Gastrocnemius medialis (tissue), 3 donors: ENCODE measurements around a stretch of chr5.

- PRO-cap: no peak
- RAMPAGE, long total RNA, 3 experiments: no peak in any of the 3 experiments
These were observed 66.7 kb downstream of the SERINC5 start for GRCh38 chr5:80189124-80189640.

- PRO-cap: no peak
- RAMPAGE, long total RNA, 3 experiments: no peak in any of the 3 experiments
These were observed 64.9 kb downstream of the SERINC5 start for GRCh38 chr5:80190830-80191480.

GRCh38 chr5:80204769-80205393, 51.0 kb downstream of the SERINC5 start:
- PRO-cap: no peak
- RAMPAGE, long total RNA, 3 experiments: no peak in any of the 3 experiments

- PRO-cap: no peak
- RAMPAGE, long total RNA, 3 experiments: no peak in any of the 3 experiments
These were observed 362 bp downstream of the SERINC5 start for GRCh38 chr5:80255442-80255929.

- PRO-cap: no peak
- RAMPAGE, long total RNA, 3 experiments: no peak in any of the 3 experiments
These were observed 7.7 kb upstream of the MSH3 start for GRCh38 chr5:80646670-80647192.

DNA sequence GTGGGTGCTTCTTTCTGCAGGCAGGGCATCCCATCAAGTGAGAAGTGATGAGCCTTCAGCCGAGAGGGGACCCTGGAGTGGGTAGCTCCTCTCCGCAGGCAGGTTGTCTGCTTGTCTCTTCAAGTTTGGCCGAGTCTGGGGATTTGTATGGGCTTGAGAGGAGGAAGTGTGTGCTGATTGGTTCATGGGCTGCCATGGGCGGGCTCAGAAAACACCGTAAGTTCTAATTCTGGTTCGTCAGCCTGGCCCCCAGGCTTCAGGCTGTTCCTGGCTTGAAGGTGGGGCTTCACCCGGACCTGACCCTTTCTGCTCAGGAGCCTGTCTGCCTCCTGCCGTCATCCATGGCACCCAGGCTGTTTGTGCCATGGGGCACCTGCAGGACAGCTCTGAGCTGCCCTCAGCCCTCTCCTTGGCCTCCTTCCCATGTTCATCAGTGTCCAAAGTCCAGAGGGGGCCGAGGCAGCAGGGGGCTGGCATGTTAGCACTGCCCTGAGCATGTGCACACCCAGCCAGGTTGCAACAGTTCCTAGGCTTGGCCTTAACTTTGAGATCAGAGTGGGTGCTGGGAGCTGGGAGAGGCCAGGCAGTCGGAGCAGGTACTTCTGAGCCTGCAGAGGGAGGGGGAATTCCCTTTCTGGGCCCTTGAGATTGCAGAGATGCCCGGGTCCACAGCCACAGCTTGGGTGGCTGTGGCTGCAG, 13.4 kb upstream of the DHFR start:
- PRO-cap: no peak
- RAMPAGE, long total RNA, 3 experiments: no peak in any of the 3 experiments

DNA sequence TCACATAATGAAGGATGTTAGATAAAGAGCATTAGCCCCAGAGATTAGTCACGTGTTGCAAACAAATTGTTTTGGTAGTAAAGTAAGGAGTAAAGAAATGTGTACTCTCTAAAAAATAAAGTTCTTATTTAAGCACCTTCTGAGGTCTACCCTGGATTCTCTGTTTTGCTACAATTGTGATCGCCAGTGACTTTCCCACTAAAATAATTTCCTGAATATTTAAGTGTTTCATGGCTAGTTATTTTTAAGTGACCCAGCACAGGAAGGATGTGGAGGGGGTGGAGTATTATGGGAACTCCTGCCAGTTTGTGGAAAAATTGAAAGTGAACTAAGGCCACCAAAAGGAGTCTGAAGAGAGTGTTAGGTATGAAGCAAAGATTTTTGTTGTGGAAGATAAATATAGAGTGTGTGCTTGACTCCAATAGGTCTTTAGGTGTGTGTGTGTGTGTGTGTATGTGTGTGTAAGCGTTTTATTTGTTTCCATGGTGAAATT, 25.4 kb downstream of the RASGRF2 start:
- PRO-cap: bidirectional peak, plus-strand start at position 340 of the sequence, minus-strand start at position 167 of the sequence
- RAMPAGE, long total RNA, 3 experiments: no peak in any of the 3 experiments

DNA sequence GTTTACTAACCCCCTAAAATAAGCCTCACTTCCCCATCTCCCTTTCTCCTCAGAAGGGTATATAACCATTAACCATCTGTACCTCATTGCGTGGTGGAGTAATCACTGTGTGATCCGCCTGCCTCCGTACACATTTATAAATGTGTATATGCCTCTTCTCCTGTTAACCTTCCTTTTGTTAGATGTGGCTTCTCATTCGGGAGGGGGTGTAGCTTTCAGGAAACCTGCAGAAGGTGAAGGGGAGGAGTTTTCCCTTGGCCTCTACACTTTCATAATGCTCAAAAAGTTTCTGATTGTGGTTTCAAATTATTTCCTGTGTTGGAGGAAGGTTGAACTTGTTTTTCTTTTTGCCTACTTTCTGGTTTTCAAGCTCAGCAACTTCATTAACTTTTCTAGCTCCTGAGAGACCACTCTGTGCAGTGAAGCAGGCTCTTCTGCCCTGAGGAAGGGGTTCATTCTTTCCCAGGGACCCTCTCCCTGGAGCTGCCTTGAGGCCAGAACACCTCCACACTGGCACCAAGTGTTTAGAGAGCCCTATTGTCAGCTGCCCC, 46.9 kb downstream of the RASGRF2 start:
- PRO-cap: no peak
- RAMPAGE, long total RNA, 3 experiments: no peak in any of the 3 experiments

GRCh38 chr5:81234062-81234643, 1.0 kb downstream of the CKMT2 start:
- PRO-cap: bidirectional peak, plus-strand start at chr5:81234322, minus-strand start at chr5:81234294; unidirectional peak, minus-strand start at chr5:81234480
- RAMPAGE, long total RNA, 3 experiments: no peak in any of the 3 experiments

DNA sequence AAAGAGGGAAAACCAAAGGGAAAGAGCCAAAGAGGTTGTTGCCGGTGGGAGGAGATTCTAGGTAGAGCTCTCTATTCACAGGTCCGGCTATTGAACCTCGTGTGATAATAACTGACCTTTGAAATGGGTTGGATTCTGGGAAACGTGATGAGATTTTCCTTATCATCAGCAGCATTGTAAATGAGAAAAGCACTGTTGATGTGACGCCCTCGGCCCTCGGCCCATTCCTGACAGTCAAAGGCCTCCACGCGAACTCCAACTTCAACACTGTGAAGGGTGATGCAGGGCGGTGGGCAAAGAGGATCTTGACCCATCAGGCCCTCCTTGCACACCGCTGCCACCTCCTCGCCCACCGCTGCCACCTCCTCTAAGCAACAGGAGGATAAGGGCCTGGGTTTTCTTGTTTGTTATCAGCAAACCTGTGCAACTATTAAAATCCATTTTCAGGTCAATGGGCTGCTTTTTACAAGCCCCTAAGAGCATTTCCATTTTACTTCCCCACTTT, 43.4 kb downstream of the ZCCHC9 start:
- PRO-cap: no peak
- RAMPAGE, long total RNA, 3 experiments: no peak in any of the 3 experiments

DNA sequence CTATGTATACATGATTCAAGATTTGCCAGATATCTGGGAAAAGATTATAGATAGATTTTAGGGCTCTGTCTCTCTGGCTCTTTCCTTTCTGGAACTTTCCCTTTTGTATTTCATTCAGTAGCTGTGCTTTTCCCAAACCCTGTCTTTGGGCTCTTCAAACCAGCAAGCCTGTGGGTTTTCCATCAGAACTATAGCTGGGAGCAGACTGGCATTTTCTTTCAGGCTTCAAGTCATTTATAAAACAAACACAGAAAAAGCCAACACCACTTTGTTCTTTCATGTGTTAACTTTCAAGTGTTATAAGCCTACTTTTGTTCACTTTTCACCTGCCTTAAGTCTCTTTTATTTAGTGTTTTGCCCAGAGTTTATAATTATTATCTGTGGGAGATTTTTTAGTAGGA, 2.8 kb downstream of the ACOT12 start:
- PRO-cap: no peak
- RAMPAGE, long total RNA, 3 experiments: no peak in any of the 3 experiments

GRCh38 chr5:81424667-81425104, 30.8 kb upstream of the ACOT12 start:
- PRO-cap: no peak
- RAMPAGE, long total RNA, 3 experiments: no peak in any of the 3 experiments

- PRO-cap: no peak
- RAMPAGE, long total RNA, 3 experiments: no peak in any of the 3 experiments
These were observed 51.4 kb downstream of the SSBP2 start for GRCh38 chr5:81699591-81699895.

- PRO-cap: no peak
- RAMPAGE, long total RNA, 3 experiments: no peak in any of the 3 experiments
These were observed 24.2 kb downstream of the SSBP2 start for GRCh38 chr5:81726651-81727126.

DNA sequence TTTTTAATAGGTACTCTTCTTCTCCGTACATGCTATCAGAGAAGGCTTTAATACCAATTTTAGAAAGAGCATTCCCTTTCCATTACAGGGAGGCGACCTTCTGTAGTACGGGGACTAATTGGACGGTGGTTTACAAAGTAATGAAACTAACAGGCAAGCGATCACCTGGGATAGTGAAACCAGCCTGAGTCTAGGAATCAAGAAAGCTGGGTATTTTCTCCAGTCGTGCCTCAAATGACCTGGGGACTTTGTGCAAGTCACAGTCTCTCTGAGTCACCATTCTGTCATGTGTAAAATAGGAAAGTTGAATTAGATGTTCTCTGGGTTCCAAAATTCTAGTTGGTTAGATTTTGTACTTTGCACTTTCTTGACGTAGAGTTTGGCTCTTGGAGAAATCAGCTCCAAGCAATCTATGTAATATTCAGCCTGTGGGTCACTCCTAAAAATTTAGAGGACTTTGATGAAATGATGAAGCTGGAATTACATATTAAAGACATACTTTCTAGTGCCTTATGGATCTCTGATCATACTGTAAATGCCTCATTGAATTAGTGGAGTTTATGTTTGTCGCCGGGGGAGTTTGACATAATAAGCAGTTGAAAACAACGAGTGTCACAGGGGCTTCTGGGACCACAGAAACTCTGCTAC, 22.8 kb upstream of the SSBP2 start:
- PRO-cap: no peak
- RAMPAGE, long total RNA, 3 experiments: no peak in any of the 3 experiments

DNA sequence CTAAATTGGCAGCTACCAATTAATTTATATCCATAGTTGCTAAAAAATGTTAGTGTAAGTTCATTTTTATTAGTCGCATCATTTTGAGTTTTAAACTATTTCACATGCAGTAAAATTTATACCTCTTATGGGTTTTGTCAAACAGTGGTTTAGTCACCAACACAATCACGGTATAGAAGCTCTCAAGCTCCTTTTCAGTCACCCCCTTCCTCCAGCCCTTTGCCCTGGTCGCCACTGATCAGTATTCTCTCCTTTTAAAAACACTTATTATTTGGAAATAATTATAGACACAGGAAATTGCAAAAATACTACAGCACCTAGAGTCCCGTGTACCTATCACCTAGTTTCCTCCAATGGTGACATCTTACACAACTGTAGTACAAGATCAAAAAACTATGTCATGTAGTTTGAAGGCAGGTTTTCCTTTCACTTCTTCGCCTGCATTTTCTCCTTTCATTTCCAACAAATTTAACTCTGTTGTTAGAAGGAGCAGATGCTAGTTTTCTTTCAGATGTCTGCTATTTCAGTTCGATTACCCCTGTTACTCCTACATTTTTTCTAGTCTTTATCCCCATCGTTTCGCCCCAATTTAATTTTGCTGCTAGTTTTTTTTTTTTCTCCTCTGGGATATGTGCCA, 745 bp upstream of the ATG10 start:
- PRO-cap: no peak
- RAMPAGE, long total RNA, 3 experiments: no peak in any of the 3 experiments

DNA sequence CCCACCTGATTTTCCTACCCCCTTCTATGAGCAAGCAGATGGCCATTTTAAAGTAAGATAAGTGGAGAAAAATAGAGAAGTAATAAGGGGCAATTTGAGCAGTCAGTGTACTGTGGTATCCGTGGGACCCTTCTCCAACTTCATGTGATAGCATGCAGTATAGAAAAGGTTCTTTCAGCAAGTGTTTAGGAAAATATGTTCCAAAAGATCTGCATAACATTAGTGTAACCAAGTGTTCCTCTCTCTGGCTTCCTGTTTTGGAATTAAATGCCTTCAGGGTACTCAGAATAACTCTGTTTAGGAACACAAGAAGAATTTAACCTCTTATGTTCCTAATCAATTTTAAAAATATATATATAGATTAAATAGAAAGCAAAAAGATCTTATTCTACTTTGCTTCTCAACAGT, 135.0 kb downstream of the ATG10 start:
- PRO-cap: no peak
- RAMPAGE, long total RNA, 3 experiments: no peak in any of the 3 experiments

DNA sequence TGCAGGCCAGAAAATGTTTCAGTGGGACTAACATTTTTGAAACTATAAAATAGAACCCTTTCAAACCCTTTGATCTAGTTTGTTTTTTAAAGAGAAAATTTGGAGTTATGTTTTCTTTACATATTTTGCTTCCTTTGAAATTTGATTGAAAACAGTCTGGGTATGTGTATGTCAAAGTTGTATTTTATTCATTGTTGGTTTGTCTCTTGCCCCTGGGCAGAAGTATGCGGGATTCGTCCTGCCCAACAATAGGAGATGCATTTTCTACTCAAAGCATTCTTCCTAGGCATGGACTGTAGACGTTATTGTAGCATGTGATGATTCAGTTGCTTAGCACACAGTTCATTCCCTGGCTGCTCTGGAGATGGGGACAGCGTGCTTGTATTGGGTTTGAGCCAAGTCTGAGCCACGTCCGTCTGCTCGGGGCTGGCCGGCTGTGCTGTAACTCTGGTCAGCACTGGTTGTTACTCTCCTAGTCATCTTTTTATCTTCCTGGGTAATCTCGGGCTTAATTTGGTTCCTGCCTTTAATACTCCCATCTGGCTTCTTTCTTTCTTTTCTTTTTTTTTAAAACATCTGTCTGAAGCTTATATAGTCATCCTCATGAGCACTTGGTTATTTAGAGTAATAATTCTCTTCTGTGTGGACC, 118.6 kb upstream of the RPS23 start:
- PRO-cap: no peak
- RAMPAGE, long total RNA, 3 experiments: no peak in any of the 3 experiments

- PRO-cap: bidirectional peak, plus-strand start at chr5:83473127, minus-strand start at chr5:83473046
- RAMPAGE, long total RNA, 3 experiments: no peak in any of the 3 experiments
These were observed 1.1 kb downstream of the VCAN start for GRCh38 chr5:83472375-83473370.

- PRO-cap: bidirectional peak, plus-strand start at chr5:83474651, minus-strand start at chr5:83474627
- RAMPAGE, long total RNA, 3 experiments: no peak in any of the 3 experiments
These were observed 2.8 kb downstream of the VCAN start for GRCh38 chr5:83474269-83474835.